ENCODE data around the genes IRF2BP1 and HIF3A.

- PRO-cap: no peak
Measured at GRCh38 chr19:45600812-45601992, 810 bp downstream of the GPR4 start.

DNA sequence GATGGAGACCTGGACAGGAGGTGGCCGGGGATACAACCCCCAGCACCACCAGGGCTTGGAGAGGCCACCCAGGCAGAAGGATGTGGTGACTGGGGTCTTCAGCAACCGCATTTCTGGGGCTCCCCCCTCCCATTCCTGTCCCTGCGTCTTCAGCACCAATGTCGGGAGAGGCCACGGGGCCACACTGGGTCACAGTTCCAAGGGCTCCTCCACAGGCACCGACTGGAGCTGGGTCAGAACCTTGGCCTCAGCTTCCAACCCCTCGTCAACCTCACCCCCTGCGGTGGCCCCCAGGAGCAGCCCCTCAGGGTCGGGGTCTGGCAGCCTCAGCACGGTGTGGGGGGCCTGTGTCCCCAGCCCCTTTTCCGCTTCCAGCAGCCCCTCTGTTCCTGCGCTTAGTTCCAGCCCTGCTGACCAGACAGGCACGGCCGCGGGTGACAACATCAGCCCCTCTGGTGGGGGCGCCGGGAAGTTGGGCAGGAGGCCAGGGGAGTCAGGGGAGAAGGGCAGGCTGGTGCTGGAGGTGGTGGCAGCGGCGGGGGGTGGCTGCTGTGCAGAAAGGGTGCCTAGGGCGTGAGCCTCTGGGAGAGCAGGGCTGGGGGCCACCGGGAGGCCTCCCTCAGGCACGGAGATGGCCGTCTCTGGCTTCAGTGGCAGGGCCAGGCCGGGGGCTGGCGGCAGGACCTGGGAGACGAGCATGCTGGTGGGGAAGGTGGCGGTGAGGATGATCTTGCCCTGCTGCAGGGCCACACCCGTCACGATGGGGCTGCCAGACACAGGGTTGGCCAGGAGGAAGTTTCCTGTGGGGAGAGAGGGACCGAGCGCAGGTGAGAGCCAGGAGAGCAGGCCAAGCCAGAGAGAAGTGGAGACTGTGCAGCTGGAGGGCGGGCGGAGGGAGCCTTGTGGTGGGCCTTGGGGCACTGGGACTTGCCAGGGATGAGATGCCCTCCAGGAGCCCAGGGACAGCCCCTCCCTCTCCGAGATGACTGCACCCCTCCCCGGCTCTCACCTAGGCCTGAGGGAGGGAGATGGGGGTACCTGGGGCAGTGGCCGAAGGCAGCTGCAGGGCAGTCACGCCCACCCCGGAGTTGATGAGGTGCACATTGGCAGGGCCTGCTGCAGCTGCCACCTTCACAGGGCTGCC lies 3.4 kb downstream of the SIX5 start:
- PRO-cap: unidirectional peak, minus-strand start at position 382 of the sequence

DNA sequence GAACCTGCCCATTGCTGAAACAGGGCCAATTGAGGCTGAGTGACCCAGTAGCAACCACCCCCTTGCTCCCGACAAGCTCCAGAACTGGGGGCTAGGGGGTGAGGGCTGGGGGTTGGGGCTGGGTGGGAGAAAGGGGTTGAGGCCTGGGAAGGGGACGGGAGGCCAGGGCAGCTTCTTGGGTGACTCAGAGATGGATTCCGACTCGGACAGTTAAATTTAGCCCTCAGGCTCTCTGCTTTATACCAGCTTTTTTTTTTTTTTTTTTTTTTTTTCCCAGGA lies 386 bp upstream of the DMPK start:
- PRO-cap: no peak

DNA sequence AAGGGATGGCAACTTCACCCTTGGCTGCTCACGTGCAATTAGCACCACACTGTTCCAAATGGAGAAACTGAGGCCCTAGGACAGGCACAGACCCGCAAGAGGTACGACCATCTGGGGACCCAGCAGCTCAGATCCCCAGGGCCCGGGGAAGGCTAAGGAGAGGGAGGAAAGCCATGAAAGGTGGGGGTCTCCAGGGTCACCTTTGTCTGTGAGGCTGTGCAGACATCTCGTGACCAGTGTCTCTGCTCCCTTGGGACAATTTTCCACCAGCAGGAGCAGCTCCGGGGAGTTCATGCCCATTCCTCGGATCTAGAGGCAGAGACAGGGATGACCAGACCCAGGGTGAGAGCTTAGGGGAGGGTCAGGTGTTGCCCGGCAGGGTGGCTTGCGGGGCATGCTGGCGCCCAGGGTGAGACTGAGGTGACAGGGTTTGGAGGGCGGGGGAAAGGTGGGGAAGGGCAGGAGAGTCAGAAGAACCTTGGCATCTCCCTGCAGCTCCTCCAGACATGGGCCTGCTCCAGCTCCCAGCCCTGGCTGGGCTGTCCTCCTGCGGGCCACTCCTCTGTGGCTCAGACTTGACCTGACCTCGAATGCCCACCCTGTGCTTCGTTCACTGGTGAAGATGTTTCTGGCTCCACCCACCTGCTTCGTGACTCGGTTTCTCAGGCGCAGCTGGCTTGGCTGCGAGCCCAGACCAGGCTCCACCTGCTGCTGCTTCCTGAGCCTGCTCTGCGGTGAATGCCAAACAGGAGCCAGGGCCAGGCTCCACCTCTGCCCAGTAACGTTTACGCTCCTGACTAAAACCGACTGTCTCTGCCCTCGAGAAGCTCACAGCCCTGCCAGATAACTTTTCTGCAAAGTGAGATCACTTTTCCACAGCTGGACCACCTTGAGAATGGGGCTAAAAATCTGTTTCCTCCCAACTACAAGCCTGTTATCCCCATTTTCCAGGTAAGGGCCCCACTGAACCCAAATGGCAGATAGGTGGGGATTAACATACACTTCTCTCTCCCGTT lies 8.8 kb upstream of the RSPH6A start:
- PRO-cap: unidirectional peak, minus-strand start at position 542 of the sequence

DNA sequence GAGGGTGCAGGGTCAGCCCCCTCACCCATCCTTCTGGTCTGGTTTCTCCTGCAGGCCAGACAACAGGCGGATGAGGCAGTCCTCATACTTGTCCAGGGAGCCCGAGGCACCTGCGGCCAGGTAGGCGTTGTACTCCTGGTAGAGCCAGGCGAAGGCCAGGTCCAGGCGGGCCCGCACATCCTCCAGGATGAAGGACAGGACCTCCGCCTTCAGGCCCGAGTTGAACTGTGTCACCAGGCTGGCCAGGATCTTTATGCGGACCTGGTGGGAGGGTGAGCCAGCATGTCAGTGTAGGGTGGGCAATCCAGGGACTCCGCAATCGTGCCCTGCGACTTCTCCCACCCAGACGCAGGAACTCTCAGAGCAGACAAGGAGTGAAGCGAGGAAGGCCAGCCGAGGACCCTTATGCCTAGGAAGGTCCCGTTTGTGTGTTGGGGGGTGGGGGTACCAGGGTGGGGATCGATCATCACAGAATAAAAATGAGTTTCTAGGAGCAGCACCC lies 13.9 kb upstream of the RSPH6A start:
- PRO-cap: no peak

- PRO-cap: no peak
Measured at GRCh38 chr19:45848779-45849343, 14.1 kb downstream of the SYMPK start.

GRCh38 chr19:45852217-45852720 lies 10.7 kb downstream of the SYMPK start:
- PRO-cap: no peak

DNA sequence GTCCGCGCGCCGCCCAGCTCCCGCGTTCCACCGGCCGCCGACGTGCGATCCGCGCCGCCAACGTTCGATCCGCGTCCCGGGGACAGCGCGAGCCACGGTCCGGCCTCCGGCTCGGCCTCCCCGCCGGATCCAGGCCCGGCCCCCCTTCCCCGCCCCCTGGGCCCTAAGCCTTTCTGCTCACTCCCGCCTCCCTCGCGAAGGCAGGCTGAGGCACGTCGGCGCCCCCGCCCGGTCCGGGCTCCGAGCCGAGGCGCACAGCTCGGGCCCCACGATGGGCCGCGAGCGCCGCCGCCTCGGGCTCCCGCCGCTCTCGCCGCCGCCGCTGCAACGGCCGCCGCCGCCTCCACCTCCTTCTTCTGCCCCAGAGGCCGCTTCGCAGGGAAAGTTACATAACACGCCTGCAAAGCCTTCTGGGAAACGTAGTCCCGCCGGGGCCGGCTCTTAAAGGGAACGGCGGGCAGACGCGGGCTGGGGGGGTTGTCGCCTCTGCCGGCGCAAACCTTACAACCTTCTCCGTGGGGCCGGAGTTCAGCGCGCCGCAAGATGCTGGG lies at the start of gene IRF2BP1:
IRF2BP1 (minus strand) TSS at position 360 of the 551 bp plus-strand sequence.
- PRO-cap: bidirectional peak, plus-strand start at position 444 of the sequence, minus-strand start at position 329 of the sequence

DNA sequence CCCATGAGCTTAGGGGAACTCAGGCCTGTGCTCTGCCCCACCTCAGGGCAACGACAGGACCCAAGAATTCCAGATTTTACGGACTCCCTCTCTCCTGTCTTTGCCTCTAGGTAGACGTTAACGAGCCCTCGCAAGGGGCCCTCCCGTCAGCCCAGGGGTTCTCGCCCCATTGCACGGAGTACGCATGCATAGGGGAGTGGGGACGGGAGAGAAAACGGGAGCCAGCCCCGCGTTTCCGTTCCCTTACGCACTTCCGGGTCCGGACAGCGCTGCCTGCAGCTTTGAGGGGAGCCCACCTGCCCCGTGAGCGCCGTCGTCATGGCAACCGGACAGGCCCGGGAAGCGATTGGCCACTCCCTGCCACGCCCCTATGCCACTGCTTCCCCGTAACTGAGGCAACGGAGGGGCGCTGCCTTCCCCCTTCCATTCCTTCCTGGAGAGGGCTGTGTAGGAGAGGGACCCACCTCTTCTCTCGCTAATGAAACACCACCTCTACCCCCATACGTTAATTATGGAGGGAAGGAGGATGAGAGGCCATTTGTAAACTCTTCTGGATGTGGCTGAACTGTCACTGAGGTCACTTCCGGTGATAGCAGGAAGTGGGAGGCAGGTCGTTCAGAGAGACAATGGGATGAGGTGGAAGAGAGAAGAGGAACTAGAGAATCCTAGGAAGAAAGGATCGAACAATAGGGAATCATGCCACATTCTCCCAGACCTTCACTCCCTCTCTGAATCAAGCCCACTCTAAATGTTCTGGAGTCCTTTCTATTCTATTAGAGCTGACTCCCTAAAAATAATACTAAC lies 20.6 kb downstream of the NOVA2 start:
- PRO-cap: bidirectional peak, plus-strand start at position 427 of the sequence, minus-strand start at position 255 of the sequence

GRCh38 chr19:46131943-46132335 lies 7.5 kb upstream of the IGFL3 start:
- PRO-cap: no peak

- PRO-cap: no peak
Measured at GRCh38 chr19:46180559-46181289, 32.7 kb downstream of the IGFL2 start.

GRCh38 chr19:46230650-46231326 lies 1.2 kb downstream of the IGFL1 start:
- PRO-cap: no peak

DNA sequence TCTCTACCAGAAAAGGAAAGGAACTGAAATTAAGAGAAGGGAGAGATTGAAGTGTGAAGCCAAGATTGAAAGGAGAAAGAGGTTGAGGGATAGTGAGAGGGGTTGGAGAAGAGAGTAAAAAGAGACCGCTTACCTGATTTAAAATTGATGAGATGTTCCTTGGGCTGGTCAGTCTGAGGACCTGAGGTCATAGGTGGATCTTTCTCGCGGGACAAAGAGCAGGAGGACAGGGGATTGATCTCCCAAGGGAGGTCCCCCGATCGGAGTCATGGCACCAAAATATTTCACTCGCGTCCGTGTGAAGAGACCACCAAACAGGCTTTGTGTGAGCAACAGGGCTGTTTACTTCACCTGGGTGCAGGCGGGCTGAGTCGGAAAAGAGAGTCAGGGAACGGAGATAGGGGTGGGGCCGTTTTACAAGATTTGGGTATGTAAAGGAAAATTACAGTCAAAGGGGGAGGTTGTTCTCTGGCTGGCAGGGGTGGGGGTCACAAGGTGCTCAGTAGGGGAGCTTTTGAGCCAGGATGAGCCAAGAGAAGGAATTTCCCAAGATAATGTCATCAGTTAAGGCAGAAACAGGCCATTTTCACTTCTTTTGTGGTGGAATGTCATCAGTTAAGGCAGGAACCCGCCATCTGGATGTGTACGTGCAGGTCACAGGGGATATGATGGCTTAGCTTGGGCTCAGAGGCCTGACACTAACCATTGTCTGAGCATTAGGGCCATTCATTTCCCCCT lies 18.5 kb upstream of the HIF3A start:
- PRO-cap: no peak

DNA sequence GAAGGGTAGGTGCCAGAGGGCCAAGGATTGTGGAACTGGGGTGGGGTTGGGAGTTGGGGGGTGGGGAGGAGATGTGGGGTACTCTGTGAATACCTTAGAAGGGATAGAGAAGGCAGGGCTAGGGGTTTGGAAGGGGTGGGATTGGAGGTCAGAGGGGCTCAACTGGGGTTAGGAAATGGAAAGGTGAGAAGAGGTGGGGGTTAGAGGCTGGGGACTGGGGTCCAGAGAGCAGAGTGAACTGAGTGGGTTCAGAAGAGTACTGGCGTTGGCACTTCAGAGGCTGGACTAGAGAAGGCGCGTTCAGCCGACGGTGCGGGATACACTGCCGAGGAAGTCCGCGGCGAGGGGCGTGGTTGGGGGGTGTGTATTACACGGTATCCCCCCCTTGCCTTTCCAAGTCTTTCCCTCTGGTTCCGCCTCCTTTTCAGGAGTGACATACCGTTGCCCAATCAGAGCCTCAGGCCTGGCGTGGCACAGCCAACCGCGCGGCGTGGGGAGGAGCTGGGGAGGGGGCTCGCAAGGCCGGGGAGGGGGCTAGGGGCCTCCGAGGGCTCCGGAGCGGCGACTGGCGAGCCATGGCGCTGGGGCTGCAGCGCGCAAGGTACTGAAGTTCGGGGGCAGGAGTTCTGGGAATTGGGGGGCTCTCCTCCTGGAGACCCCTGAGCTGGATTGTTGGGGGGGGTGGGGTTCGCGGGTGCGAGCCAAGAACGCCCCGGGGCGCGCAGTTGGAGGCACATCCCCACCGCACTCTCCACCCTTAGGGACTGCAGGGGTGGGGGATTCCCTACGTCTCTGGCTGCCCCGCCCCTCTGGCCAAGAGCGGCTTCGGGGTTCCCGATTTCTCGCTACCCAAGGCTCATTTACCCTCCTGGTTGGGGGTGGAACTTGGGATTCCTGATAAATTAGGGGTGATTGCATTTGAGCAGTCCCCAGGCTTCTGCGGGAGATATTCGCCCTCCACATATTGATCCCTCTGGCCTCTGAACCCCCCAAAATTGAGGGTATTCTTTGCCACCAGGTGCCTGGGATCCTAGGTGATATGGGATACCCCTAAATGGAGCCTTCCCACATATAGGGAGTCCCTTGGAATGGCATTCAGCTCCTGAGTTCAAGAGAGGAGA lies at the start of gene HIF3A:
HIF3A (plus strand) TSS at position 541 of the 1,121 bp plus-strand sequence.
- PRO-cap: bidirectional peak, plus-strand start at position 547 of the sequence, minus-strand start at position 287 of the sequence

DNA sequence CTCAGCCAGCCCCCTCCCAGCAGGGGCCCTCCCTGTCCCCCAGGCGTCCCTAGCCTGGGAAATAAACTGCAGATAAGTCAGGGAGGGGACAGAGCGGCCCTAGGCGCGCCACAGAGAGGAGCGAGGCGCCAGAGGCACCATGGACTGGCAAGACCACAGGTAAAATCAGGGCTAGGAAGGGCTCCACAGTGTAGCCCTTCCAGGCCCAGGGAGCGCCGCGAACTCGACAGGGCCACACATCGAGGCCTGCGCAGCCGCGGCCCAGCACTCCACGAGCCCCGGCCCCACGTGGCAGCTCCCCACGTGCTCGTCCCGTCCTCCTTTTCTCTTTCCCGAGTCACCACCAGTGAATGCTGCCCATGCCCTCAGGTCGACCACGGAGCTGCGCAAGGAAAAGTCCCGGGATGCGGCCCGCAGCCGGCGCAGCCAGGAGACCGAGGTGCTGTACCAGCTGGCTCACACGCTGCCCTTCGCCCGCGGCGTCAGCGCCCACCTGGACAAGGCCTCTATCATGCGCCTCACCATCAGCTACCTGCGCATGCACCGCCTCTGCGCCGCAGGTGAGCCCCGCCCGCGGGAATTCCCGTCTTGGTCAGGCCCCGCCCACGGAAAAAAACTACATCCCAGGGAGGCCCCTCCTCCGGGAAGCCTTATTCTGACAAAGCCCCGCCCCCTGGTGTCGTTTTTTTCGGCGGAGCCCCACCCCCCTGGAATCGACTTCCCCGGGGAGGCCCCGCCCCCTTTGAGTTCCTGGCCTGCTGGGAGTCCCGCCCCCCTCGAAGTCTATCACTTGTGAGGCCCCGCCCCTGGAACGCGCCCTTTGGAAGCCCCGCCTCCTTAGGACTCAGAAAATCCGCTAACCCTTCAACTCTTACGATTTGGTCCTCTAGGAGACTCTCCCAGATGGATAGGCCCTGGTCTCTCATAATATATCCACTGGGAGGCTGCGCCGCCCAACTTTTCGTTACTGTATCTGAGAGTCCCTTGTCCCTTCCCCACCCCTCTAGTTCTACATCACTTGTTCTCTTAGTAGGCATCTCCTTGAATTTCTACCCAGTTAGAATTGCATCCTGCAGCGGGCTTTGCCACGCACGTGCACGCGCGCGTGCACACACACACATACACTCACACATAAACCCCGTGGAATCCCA lies 7.1 kb downstream of the HIF3A start:
- PRO-cap: unidirectional peak, plus-strand start at position 91 of the sequence

- PRO-cap: no peak
Measured at GRCh38 chr19:46353718-46354264, 6.9 kb downstream of the PPP5C start.

GRCh38 chr19:46404461-46404935 lies 8.9 kb downstream of the CCDC8 start:
- PRO-cap: no peak

GRCh38 chr19:46480852-46481500 lies 9.6 kb upstream of the PNMA8A start:
- PRO-cap: no peak

DNA sequence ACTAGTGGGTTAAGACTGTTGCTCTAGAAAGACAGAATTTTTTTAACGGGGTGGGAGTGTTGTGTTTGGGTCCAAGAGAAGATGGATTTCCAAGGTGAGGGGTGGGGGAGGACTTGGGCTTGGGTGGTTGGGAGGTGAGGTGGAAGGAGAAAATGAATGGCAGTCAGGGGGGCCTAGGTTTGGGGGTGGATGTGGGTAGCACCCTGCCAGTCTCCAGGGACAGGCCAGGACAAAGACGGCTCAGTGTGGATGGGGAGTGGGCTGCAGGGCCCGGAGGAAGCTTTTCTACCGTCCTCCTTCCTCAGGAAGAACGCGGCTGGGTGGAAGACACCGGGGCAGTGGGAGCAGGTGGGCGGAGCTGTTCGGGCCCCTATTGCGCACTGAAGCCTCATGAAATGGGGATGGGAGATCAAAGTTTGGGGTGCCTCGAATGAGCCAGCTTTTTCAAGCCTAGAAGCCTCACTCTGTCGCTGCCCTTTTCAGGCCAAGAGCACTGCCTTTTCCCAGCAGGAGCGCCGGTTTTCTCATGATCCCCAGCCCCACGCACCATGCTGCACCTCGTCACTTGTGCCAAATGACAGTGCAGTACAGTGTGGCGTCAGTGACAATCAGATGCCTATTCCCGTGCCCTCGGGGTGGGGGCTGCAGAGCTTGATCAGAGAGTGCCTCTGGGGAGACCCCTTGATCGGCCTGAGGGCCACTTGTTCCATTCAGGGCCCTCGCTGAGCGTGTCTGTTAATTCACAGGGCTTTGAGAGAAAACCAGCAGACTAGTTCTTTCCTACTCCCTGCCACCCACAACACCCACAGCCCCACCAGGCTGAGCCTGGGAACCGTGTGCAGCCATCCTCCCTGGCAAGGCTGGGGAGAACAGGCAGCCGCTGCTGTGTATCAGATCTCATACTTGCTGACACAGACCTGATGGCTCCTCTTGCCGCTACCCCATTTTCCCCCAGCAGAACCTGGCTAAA lies 1.4 kb downstream of the CALM3 start:
- PRO-cap: no peak

DNA sequence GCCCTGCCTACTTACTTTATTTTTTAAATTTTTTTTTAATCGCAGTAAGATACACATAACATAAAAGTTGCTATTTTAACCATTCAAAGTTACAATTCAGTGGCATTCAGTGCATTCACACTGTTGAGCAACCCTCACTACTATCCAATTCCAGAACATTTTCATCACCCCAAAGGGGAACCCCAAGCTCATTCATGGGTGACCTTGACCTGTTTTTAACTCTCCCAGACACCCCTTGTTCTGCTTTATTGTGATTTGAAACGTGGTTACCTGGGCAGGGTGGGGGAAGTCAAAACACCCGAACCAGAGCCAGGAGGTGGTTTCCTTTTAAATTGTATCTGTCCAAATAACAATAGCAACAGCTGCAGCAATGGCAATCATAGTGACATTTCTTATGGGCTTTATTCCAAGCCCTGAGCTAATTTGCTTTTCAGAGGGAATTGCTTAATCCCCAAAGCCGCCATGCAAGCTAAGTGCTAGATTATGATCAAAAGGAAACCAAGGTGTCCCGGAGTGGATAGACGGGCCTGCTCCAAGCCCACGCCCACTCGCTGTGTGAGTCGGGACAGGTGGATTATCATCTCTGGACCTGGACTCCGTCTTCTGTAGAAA lies 6.2 kb downstream of the PTGIR start:
- PRO-cap: no peak